Panc1 (cell line): ENCODE measurements around a stretch of chr9.

DNA sequence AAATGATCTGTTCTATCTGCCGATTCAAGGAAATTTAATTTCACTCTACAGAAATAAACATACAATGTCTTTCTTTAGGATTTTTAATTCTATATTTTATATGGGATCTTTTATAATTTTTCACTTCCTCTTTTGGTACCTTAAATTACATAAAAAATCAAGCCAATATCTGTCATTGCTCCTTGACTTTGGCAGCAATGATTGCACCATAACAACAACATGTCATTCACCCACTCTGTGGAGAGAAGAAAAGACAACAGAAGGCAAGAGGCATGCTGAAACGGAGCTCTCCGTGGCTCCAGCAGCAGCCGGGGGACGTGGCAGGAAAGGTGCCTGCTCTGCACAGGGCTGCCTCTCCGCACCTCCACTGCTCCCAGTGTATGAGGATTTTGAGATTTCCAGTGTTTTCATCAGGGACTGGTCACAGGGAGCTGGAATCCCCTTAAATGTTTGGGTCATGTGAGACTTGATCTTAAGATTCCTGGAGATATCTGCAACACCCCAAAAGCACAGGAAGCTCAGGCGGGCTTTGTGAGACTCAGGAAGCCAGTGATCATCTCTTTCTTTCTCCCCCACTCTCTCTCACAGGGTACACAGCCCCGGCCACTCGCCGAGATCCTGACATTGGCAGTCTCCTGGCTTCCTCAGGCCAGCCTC is 74.8 kb downstream of the ACTL7B start:
- RRBS, 2 experiments, result no CpG with 5 or more reads among the region's 10 CpGs

DNA sequence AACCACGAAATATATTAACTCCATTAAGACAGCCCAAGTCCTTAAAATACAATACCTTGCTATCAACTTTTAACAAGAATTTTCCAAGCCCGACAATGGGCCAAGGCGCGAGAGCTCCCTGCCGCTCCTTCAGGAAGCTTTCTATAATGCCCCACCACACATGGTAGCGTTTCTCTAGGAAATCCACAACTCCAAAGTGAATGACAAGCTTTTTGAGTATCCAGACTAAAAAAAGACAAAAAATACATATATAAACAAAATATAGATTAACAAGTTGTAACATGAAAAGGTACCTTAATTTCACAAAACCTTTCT is 32.7 kb downstream of the TMEM245 start:
- RRBS, 2 experiments, result no CpG with 5 or more reads among the region's 6 CpGs

DNA sequence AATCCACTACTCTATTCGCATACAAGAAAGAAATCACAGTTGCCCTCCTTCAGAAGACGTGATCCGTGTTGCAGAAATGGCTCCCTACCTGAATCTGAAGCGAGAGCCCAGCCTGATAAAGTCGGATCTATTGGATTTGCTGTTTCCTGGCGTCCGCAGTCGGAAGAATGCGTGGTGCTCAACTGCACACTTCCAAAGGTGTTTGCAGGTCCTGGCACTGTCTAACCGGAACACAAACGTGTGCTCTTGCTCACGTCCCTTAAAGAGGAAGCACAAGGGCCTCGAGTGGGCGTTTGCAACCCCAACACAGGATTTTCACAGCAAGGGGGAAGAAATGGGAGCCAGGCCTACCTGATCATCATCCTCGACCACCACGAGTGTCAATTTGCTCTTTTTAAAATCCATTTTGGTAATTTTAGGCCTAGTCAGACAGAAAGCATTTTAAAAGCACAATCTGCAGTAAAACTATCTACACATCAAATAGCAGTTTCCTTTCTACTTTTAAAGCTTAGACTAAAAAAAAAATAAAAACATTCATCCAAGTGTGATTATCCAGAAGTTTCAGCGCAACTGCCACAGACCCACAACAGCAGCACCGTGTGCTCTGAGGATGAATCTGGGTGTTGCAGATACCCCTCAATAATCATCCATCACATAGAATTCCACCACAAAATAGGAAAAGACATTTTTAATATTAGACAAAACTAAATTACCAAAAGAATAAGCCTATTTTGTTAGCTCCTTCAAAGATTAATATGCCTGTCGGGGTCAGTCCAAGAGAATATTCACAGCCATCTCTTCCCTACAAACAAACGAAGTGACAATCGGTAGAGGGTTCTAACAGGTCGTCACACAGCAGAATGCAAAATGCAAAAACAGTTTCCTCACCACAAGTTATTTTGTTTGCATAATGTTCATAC is 65.2 kb downstream of the EPB41L4B start:
- RRBS, 2 experiments, result no CpG with 5 or more reads among the region's 22 CpGs

- RRBS, 2 experiments, result 0% methylated on average over 1 of the region's 14 CpGs; no CpG with 5 or more reads in 1 of the 2 experiments
Observed at GRCh38 chr9:109317999-109318834, 2.6 kb downstream of the EPB41L4B start.

DNA sequence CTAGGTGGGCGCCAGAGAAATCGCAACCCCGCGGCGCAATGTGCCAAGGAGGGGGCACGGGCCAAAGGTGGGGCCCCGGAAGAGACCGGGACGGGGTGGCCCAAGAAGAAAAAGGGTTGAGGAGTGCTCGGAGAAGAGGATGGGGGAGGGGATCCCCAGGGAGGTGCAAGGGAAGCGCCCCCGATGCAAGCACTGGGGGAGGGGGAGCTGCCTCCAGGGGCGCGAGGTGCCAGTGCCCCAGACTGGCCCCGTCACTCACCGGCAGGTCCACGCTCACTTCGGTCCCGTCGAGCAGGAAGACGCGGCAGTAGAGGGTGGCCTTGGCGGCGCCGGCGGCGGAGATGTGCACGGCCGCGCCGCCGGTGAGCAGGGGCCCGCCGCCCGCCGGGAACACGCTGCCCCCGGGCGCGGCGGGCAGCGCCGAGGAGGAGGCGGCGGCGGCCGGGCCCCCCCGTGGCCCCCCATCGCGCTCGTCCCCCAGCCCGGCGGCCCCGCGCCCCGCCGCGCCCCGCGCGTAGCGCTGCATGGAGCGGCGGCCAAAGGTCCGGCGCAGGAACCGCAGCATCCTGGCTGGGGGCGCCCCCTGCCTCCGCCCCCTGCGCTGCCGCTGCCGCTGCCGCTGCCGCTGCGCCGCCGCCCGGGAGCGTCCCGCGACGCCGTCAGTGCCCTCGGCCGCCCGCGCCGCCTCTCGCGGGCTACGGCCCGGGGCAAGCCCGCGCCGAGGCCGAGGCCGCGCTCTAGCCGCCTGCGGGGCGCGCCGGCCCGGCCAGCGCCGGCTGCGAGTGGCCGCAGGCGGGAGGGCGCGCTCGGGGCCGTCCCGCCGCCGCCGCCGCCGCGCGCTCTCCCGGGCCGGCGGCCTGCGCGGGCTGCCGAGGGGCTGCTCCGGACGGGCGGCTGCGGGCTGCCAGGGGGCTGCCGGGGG is 716 bp downstream of the EPB41L4B start:
- RRBS, 2 experiments, result 1 to 4% methylated on average over 87 of the region's 132 CpGs

GRCh38 chr9:109358960-109359313 is 38.1 kb upstream of the EPB41L4B start:
- RRBS, 2 experiments, result no CpG with 5 or more reads among the region's 5 CpGs

DNA sequence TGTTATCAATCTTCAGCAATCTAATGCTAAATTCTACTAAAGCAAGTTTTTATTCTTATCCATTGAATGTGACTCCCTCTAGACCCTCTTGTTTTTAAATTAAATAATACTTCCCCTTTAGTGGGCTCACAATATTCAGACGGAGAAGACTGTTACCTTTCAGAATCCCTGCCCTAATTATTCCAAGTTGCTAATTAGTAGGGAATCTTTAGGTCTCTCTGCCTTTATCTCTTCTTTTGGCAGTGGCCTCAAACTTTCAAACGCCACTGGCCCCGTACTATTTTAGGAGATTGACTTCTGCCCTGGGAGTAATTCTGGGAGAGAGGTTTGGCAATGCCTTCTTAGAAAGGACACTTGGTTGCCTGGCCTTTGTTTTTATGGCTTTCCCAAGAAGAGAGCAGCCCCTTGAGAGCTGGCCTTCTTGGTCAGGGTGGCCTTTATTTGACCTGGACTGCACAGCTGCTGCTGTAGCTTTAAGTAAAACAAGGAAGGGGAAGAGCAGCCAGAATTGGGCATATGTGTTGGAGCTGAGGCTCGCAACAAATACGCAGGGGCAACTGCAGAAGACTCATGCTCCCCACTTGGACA is 60.9 kb downstream of the PTPN3 start:
- RRBS, 2 experiments, result no CpG with 5 or more reads among the region's 5 CpGs

GRCh38 chr9:109476590-109477394 is 21.3 kb downstream of the PTPN3 start:
- RRBS, 2 experiments, result no CpG with 5 or more reads among the region's 9 CpGs

DNA sequence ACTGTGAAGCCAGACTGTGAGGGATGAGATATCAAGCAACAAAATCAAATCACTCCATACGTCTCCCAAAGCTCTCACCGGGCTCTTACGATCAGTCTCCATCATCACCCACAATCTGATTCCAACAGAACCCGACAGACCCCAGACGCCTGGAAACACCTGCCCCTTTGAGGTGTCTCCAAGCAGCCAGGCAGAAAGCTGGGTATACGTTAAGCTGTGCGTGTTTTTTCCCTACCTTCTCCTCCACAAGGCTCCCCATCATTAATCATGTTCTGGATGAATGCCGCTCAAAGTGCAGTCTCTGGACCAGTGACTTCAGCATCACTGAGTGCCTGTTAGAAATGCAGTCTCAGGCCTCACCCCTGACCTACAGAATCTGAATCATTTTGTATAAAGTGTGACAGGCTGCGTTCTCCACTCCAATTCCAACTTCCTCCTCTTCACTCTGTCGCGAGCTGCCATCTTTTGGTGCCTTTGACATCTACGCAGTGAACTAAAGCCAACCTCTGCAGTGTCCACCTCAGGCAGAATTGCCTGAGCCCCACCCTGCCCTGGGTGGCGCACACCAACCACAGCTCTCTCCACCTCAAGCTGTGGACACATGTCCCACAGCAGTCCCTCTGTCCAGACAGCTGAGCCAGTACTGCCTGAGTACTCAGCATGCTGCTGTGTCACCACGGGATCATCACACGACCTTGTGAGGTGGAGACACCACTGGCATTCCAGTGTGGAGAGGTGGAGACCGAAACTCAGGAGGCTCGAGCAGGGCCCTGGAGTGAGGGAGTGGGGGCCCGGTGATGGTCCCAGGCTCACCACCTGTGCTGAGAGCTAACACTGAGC is 14.3 kb downstream of the PTPN3 start:
- RRBS, 2 experiments, result 94% methylated on average over 2 of the region's 18 CpGs; no CpG with 5 or more reads in 1 of the 2 experiments

- RRBS, 2 experiments, result no CpG with 5 or more reads among the region's 3 CpGs
Observed at GRCh38 chr9:109488749-109489271, 9.3 kb downstream of the PTPN3 start.

DNA sequence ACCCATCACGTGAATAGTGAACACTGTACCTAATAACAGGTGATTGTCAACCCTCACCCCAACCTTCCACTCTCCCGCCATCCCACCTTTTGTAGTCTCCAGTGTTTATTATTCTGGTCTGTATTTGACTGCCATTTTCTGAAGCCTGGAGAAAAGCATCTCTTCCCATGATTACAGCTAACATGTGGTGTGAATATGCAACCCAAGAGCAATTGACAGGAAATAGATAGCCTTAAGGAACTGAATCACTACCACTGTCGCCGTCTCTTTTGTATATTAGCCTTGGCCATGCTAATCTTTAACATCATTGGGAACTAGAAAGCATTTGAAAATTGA is 43.3 kb upstream of the PALM2AKAP2 start:
- RRBS, 2 experiments, result no CpG with 5 or more reads among the region's 4 CpGs

DNA sequence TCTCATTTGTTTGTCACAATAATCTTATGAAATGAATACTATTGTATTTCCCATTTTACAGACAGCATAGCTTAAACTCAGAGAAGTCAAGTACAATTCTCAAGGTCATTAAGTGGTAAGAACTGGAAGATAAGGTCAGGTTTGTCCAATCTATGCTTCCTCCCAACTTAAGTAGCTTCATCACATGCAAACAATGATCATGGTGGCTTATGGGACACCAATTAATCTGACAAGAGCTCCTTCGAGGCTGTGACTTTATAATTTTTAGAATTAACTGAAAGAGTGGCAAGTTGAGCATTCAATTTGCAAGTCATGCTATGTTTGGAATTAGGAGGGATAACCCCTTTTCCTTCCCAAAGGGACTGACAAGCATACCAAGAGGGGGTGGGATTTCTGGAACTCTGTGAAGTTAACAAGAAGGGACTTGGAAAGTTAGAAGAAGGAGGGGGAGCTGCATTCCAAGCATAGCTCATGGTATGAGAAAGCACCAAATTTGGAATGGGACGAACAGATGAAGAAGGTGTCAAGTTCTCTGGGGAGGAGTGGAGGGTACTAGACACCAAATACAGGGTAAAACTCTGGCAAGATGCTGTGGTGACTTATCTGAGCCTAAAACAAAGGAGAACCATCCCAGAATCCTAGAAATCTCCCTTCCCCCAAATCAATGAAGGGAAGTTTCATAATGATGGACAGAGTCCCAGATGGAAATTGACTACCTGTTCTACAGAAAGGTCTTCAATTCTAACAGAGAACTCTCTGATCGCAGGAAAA is 8.9 kb upstream of the PALM2AKAP2 start:
- RRBS, 2 experiments, result no CpG with 5 or more reads among the region's 3 CpGs

GRCh38 chr9:109775575-109775895 is 4.5 kb upstream of the PALM2AKAP2 start:
- RRBS, 2 experiments, result no CpG with 5 or more reads among the region's 2 CpGs

DNA sequence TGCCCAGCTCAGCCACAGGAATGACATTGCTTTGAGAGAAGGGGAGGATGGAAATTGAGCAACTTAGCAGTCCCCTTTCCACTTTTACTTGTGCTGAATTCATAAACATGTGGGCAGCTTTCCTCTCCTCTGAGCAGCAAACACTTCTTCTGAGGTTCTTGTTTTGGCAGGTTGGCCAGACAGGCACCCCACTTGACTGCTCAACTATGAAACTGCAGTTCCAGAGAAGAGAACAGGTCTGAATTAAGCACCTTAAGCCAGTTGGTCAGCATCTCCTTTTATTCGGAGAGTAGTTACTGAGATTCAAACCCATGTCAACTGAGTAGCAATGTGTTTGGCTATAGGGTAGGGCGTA is 134.4 kb downstream of the PALM2AKAP2 start:
- RRBS, 2 experiments, result no CpG with 5 or more reads among the region's 2 CpGs

DNA sequence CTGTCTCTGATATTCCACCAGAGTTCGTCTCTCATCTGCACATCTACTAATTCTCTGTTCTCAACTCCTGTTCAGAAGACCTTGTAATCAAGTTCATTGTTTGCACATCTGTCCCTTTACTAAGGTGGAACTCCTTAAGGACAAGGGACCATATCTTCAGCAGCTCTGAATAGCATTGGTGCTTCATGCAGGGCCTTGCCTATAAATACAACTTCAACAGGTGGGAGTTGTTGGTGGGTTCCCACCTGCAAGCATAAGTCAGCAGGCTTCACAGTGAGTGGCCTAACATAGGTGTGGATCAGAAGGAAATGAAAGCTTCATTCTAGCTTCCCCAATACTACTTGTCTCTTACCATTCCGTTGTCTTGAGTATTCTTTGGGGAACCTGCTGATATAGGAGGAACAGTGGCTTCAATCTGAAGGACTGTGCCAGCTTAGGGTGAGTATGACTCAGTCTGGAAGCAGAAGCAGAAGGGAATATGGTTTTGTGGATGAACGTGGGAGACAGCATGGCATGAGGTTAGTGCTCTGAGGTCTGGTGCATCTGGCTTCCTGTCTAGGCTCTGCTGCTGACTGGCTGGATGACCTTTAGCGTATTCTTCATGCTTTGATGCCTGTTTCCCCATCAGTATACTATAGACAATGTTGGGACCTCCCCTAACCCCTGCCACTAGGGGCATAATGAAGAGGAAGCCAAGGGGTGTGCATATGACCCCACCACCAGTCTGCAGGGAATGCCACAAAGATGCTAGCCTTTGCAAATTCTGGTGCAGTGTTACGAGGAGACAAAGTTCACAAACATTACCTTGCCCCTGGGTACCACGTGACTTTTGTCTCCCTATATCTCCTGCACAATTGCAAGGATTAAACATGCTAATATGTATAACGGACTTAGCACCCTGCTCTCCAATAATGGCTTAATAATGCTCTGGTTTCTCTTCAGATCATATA is 192.2 kb downstream of the PALM2AKAP2 start:
- RRBS, 2 experiments, result no CpG with 5 or more reads among the region's 7 CpGs

- RRBS, 2 experiments, result no CpG with 5 or more reads among the region's 7 CpGs
Observed at GRCh38 chr9:109974054-109974865, 194.3 kb downstream of the PALM2AKAP2 start.

- RRBS, 2 experiments, result no CpG with 5 or more reads among the region's 19 CpGs
Observed at GRCh38 chr9:110137637-110138818, 69.9 kb downstream of the C9orf152 start.

DNA sequence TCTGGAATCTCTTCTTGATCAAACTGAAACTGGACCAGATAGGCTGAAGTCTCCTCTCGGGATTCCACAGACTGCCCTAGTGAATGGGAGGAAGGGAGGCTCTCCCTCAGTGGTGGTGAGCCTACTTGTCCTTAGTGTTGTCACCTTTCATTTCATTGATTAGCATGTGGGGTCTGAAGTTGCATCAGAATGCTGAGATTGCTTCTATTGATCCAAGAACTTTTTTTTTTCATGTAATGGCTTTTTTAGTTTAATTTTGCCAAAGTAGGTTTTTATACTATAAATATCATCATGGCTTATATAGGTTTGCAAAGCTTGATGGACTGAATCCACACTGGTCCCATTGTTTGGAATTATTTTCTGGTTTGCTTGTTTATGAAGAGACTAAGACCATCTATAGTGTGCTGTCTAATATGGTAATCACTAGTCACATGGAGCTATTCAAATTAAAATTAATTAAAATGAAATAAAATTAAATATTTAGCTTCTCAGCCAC is 40.4 kb downstream of the C9orf152 start:
- RRBS, 2 experiments, result no CpG with 5 or more reads among the region's 1 CpG

DNA sequence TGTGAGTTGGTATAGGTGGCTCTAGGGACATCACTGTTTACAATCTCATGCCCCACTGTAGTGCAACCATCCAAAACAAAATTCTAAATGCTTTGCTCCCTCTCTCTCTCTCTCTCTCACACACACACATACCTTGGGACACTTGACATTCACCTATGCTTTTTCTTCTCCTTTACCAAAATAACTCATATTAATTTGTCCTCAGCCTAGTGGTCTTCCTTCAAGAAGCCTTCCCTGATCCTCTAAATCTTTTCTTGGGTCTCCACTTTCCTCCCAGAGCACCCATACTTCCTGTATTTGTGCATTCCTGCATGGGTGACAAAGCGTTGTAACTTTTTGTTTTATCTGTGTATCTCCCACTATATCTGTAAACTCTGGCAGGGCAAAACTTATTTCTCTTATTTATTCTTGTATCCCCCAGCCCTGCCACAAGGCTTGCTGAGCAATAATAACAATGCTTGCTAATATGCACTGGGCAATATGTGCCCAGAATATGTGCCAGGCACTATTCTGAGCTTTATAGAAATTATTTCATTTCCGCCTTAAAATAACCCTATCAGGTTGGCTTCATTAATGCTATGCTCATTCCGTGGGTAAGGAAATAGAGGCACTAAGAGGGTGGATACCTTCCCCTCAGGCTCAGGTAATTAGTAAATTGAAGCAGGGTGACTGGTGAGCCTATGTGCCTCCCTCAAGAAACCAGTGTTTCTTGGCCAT is 69.8 kb downstream of the LPAR1 start:
- RRBS, 2 experiments, result no CpG with 5 or more reads among the region's 3 CpGs

DNA sequence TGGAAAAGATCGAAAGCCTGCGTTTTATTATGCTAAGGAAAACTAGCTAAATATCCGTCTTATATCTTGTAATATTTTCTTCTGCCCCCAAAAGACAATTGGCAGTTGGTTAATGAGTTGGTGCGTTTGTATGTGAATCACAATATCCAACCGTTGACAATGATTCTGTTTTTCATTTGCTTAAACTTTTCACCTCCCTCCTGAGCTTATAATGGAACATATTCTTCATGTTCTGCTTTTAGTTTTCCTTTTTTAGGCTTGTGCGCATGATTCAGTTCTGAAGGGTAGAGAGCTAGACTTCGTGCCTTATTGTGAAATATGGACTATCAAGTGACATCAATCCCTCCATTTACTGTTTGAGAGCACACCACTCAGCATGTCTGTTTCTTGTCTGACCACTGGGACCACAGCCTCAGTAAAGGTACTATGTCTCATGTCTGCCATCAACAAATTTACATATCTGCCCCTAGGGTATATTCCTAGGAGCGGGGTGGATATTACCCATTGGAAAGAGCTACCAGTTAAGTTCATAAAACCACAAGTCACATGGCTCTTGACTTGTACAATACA is 30.5 kb upstream of the LPAR1 start:
- RRBS, 2 experiments, result no CpG with 5 or more reads among the region's 8 CpGs